GM06990 (cell line): Measurements from ENCODE around the genes SPANXA2, SPANXN3, SLITRK2 and HSFX2.

- RRBS: no CpG with 5 or more reads among the region's 3 CpGs
Observed at GRCh38 chrX:136873219-136874129, 7.1 kb downstream of the RBMX start.

- RRBS: no CpG with 5 or more reads among the region's 13 CpGs
Observed at GRCh38 chrX:139003234-139003535, 291.7 kb upstream of the FGF13 start.

DNA sequence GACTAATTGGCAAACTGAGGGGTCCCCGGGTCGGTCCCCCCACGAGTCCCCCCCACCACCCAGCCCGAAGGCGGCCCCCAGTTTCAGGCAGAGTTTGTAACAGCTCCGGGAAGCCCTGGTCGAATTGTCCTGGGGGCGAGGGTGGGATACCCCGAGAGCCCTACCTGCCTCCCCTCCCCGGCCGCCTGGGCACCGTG, 1.3 kb downstream of the ATP11C start:
- RRBS: 14% methylated on average over 8 of the region's 12 CpGs

GRCh38 chrX:140503404-140504499, 1.1 kb downstream of the SOX3 start:
- RRBS: 61% methylated on average over 32 of the region's 120 CpGs

GRCh38 chrX:140764246-140764973, 238.0 kb upstream of the SPANXB1 start:
- RRBS: 14% methylated on average over 4 of the region's 42 CpGs

GRCh38 chrX:140783111-140783650, 219.2 kb upstream of the SPANXB1 start:
- RRBS: 73% methylated on average over 2 of the region's 5 CpGs

GRCh38 chrX:141589471-141589927, at the start of gene SPANXA2:
Gene SPANXA2 (plus strand): TSS chrX:141589708.
- RRBS: no CpG with 5 or more reads among the region's 11 CpGs

DNA sequence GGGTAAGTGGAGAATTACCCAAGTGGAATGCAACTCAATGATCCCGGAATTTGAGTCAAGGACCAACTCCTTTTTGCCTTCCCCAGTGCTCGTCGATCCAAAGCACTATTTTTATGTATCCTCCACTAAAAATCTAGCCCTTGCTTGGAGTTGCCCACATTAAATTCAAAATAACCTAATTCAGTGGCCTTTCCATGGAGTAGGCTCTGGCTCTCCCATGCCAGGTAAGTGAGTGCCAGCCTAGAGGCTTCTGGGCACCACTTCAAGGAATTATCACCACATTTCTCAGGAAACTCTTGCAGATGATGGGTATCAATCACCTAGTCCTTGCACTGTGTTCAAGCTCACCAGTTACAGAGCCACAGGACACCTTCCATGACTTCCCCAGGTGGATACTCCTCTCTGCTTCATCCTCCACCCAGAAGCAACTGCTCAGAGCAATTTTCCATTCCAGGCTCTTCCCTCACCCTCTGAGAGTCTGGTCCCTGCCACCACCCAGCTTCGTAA, 3.5 kb downstream of the MAGEC2 start:
- RRBS: no CpG with 5 or more reads among the region's 4 CpGs

DNA sequence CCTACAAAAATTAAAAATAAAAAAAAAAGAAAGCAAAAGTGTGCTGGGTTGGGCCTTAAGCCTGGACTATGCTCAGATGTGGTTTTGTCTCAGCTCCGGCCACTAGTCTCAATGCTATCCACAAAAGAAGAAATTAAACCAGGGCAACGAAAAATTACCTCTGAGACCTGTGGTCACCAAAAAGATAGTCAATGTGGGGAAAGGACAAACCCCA, 210.3 kb upstream of the MAGEC2 start:
- RRBS: no CpG with 5 or more reads among the region's 2 CpGs

- RRBS: no CpG with 5 or more reads among the region's 1 CpG
Observed at GRCh38 chrX:143517383-143517583, at the start of gene SPANXN3. Gene SPANXN3 (minus strand): TSS chrX:143517475.

DNA sequence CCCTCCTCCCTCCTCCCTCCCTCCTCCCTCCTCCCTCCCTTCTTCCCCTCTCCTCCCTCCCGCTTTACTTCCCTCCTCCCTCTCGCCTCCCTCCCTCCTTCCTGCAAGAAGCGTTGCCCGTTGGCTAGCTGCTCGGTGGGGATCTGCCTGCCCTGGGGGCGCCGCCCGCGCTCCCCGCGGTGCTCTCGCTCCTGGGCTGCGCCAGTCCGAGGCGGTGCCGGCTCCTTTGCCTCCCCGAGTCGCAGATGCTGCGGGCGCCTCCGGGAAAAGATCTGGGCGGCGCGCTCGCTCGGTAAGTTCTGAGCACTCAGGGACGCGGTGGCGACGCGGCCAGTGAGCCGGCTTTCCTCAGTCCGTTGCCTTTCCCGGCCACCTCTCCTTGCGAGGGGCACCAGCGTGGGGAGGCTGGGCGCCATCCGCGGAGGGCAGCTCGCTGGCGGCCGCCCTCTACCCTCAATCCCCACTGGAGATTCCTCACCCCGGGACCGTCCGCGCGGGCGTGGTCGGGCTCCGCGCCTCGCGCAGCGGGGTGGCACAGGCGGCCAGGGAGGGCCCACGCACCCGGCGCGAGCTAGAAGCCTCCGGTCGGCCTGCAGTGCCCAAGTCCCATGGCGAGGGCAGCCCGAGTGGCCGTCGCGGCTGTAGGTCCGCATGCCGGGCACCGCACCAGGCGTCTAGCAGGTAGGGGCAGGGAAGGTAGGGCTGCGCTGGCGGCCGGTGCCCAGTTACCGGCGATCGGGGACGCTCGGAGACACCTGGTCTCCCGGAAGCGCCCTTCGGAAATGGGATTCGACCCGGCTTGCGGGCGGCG, at the start of gene SLITRK2:
TSS of gene SLITRK2 (plus strand) at position 95 of the 811 bp plus-strand sequence.
- RRBS: 66% methylated on average over 53 of the region's 86 CpGs

DNA sequence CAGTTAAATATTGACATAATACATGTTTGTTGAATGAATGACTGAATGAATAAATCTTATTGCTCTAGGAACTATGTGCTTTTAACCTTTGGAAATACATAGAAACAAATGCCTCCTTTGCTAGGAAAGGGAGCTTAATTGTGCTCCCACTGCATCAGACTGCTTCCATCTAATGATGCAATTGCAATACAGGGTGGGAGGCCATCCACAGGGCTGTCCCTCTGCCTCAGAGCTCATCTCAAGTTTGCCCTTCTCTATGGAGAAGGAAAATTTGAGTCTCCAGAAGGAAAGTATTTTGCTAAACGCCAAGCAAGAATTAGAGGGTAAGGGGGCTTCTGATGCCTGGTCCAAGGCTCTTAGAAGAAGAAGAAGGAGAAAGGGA, 1.9 kb downstream of the SLITRK2 start:
- RRBS: no CpG with 5 or more reads among the region's 1 CpG

- RRBS: no CpG with 5 or more reads among the region's 7 CpGs
Observed at GRCh38 chrX:147876109-147876685, 35.5 kb upstream of the FMR1 start.

DNA sequence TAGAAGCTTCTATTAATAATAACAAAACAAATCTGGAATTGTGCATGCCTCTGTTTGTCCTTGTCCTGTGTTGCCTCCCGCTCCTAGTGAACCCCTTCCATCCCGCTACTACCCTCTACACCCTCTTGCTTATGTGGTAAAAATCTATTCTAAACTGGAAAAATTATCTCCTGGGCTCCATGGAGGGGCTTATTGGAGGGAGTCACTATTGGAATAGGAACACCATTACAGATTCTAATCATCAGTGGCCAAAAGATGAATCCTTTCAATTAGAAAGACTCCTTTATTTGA, 34.8 kb upstream of the FMR1 start:
- RRBS: no CpG with 5 or more reads among the region's 2 CpGs

GRCh38 chrX:147911256-147911826, 378 bp upstream of the FMR1 start:
- RRBS: 44% methylated on average over 5 of the region's 37 CpGs

GRCh38 chrX:149525383-149525905, 15.4 kb upstream of the EOLA1 start:
- RRBS: no CpG with 5 or more reads among the region's 14 CpGs

DNA sequence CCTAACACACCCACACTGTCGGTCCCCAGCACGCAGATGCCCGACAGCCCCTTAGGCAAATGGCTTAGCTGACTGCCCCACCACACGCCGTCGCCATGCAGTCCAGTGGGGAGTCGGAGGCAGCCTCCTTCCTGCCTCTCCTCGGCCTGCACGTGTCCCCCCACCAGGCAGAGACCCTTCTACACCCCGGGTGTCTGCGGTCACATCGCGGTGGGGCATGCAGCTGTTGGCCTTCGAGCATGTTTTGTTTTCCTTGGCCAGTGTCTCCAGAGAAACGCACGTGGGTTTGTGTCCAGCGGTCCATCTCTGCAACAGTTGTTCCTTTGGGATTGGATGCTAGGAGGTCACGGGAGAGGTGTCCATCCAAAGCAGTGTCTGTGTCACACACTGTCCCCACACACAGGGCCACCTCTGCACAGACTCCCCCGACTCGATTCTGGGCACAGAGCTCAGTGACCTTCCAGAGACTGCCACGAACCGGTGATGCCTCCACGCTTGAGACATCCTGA, at the start of gene HSFX2:
TSS of gene HSFX2 (minus strand) at position 123 of the 509 bp plus-strand sequence.
- RRBS: no CpG with 5 or more reads among the region's 23 CpGs

GRCh38 chrX:149944786-149945469, 6.6 kb upstream of the EOLA2 start:
- RRBS: no CpG with 5 or more reads among the region's 12 CpGs

- RRBS: no CpG with 5 or more reads among the region's 2 CpGs
Observed at GRCh38 chrX:150037110-150037330, 98.7 kb upstream of the EOLA2 start.

DNA sequence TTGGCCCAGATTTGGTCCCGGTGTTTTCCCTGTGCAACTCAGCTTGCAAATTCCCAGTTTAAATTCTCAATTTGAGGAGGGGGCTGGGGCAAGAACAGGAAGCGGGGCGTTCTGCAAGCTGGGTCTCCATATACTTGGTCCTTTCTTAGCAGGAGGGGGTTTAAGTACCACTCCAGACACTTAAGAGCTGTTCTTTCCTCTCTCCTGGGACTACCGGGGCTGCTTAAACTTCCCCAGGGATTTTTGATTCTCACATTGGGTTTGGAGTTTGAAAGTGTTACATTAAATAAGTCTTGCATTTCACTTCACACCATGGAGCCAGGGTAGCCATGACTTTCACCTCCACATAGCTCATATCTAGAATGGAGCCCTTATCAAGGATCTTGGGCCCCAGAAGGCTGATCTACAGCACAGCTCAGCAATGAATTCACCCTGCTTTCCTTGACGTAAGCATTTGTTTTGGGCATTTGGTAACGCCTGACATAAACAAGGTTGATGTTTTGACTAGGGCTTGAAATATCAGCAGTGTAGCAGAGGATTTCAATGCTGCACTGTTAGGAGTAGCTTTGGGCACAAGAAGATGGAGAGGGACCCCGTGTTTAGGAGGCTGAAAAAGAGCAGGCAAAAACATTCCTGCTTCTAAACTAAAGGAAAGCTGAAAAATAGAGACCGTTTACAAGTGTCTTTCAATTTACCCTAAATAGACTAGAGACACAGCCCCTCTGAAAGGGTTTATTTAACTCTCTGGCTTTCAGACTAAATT, 64.7 kb upstream of the MAMLD1 start:
- RRBS: 97% methylated on average over 1 of the region's 8 CpGs